Natural killer cell (primary cell): ENCODE measurements around a stretch of chr11.

GRCh38 chr11:40328978-40329613 is 1130.4 kb downstream of the LRRC4C start:
- PRO-cap = no peak

DNA sequence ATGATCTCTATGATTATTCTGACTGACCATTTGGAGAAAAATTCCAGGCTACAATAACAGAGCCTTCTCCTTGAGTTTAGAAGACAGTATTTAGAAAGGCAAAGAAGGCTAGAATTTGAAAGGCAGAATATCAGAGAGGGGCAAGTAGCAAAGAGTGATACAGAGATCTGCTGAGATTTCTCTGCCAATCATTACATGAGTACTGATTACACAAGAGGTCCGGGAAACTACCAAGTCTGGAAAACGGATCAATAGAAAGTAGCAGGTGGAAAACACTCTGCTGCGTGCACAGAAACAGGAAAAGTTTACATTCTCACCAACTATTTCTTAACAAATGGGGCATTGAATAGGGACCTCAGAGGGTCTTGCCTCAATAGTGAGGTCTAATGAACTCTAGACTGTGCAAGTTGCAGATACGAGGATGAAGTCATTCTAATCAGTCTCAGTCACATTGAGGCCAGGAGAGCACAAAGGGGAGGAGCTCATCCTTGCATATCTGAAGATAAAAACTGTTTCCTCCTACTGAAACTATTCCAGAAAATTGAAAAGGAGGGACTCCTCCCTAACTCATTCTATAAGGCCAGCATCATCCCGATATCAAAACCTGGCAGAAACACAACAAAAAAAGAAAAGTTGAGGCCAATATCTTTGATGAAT is 1099.2 kb downstream of the LRRC4C start:
- PRO-cap = no peak

DNA sequence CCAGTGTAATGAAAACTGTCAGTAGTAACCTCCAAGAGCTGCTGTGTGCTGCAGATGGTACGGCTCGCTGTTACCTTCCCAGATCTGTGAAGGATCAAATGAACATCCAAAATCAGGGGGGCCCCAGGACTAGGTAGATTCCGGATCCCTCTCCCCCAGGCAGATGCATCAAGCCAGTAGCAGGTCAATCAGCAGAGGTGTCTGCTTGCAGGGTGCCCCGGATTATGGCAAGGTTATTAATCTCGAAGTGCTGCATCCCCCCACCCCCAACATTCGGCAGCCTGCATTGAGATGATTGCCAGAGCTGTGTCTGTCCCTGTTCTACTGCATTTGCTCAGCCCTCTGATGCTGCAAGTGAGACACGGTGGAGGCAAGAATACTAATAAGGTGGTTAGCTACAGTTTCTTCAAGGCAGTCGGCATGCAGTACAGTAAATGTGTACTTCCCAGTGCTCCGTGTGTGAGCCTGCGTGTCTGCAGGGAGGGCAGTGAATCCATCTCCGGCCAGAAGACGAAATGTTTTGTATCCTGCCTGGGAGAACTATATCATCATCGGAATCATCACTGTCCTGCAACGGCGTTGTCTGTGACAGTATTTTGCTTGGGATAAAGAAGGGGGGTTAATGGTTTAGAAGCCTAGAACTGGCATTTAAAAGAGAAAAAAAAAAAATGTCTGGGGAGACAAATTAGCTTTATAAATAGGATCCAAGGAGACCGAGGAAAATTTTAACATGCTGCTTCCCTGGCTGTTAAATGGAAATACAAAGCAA is 619 bp upstream of the LRRC4C start:
- PRO-cap = no peak

DNA sequence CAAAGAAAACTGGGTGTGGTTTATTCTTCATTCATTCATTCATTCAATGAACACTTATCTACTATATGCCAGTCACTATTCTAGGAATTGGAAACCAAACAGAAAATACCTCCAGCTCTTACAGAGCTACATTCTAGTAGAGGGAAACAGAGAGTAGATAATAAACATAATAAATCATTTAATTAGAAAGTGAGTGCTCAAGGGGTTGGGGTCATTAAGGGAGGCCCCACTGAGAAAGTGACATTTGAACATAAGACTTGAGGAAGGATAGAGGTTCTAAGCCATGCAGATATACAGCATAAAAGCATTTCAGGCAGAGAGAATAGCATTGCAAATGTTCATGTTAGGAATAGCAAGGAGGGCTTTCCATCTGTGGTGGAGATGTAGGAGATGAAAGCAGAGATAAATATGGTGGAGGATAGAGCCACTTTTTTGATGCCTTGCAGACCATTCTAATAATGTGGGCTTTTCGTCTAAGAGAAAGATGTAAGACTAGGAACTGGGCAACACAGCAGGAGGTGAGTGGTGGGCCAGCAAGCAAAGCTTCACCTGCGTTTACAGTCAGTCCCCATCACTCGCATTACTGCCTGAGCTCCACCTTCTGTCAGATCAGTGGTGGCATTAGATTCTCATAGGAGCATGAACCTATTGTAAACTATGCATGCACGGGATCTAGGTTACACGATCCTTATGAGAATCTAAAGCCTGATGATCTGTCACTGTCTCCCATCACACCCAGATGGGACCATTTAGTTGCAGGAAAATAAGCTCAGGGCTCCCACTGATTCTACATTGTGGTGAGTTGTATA is 62.4 kb downstream of the TTC17 start:
- PRO-cap = no peak

GRCh38 chr11:43422376-43423578 is 64.1 kb downstream of the TTC17 start:
- PRO-cap = no peak

- PRO-cap = no peak
Observed at GRCh38 chr11:43555758-43556318, 124.7 kb upstream of the HSD17B12 start.

- PRO-cap = no peak
Observed at GRCh38 chr11:43808088-43808373, 72.6 kb upstream of the ALKBH3 start.

DNA sequence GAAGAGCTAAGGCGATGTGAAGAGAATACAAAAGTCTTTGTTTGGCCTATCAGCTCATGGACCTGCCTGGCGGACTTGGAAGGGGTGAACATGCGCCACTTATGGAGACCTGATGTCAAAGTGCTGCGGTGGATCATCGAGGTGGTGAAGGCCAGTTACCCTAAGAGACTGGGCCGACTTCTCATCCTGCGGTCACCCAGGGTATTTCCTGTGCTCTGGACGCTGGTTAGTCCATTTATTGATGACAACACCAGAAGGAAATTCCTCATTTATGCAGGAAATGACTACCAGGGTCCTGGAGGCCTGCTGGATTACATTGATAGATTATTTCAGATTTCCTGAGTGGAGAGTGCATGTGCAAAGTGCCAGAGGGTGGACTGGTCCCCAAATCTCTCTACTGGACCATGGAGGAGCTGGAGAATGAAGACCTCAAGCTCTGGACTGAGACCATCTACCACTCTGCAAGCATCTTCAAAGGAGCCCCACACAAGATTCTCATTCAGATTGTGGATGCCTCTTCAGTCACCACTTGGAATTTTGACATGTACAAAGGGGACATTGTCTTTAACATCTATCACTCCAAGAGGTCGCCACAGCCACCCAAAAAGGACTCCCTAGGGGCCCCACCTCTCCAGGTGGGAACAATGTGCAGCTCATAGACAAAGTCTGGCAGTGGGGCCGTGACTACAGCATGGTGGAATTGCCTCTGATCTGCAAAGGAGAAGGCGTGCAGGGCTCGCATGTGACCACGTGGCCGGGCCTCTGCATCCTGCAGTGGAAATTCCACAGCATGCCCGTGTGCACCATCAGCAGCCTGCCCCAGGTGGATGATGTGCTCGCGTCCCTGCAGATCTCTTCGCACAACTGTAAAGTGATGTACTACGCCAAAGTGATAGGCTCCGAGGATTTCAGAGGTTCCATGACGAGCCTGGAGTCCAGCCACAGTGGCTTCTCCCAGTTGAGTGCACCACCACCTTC is 18.2 kb downstream of the ALKBH3 start:
- PRO-cap = no peak

- PRO-cap = no peak
Observed at GRCh38 chr11:43920205-43920329, 22.4 kb upstream of the C11orf96 start.

GRCh38 chr11:44556790-44557399 is 8.6 kb upstream of the CD82 start:
- PRO-cap = no peak

DNA sequence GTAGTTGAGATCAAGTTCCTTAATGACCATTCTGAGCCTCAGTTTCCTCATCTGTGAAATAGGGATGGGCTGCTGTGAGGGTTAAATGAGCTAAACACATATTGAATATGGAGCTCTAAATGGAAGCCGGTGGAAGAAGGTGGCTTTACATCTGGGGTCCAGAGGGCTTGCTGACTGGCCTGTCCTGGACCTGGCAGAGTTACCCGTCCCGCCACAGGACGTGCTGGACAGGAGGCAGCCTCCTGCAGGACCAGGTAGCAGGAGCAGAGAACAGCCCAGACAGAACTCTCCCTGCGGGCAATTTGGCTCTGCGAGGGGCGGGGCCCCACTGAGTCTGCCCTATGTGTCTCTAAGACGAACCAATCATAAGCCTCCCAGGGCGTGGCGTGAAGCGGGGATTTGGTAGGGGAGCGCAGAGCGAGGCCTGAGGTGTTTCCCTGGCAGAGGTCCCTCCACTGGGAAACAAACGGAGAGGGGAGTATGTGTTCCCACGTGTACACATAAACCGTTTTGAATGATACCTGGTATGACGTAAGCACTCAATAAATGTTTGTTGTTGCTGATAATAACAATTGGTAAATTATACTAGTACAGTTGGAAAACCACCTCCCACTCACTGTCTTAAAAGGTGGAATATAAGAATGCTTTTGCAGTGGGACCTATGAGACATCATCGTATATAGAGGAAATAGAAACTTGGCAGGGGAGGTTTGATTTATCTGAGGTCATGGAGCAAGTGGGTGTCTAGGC is 7.4 kb downstream of the CD82 start:
- PRO-cap = no peak

- PRO-cap = no peak
Observed at GRCh38 chr11:44603907-44604955, 38.8 kb downstream of the CD82 start.

DNA sequence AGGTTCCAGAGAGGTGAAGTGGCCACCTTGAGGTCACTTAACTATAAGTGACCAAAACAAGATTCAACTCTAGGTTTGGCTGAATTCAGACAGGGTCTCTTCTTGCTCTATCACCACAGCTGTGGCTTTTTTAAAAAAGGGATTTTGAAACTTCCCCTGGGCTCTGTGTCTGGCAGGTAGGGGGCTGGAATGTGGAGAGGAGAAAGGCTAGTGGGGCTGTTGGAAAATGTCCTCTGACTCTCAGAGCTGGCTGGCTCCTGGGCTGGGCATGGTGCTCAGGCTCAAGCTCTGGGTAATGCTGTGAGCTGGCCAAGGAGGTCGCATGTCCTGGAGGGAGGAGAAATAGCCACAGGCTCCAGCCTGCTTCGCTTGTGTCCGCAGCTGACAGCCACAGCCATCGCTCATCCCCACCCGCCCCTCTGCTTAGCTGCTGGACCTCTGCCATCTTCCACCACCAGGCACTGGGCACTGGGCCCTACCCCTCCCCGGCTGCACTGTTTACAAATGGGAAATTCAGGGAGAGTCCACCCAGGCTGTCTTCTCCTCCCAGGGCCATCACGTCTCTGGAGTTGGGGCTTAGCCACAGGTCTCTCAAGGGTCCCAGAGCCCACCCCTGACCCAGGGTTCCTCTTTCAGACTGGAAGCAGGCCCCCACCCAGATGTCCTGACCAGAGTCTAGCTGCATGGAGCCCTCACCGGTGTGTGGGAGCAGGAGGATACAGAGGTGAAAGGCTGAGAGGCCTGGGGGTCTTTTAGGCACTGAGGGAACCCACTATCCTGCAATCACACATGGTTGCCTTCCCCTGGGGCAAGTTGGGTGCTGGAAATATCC is 62.4 kb downstream of the CD82 start:
- PRO-cap = no peak

DNA sequence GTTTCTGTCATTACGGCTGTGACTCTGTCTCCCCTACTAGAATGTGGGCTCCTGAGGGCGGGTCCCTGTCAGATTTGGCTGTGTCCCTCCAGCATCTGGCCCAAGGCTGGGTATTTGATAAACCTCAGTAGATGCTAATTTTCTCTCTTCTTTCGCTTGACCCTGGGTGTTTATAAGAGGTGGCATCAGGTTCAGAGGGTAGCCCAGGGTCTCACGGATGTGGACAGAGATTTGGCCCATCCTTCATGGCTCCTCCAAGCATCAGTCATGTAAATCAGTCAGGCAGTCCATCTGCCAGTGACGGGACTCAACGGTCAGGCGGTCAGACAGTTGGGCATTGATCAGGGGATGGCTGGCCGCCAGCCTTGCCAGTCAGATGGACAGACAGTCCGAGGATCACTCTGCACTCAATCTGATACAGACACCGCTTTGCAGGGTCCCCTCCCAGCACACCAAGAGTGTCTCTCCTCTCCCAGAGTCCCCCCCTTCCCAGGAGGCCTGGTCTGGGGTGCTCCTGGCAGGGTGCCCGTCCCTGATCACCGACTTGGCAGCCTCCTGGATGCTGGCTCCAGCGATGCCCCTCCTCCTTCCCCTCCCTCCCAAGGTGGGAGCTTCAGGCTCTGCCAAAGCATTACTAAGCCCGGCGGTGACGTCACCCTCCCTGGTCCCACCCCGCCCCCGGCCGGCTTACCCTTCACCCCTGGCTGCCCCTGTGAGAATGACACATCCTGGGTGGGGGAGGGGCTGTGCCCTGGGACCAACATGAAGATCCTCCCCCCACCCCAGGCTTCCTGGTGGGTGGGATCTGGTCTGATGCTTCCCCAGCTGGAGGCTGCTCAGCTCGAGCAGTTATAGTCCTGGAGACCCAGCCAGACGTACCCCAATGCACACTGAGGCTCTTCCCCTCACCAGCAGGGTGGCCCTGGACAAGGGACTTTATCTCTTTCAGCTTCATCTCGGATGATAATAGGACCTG is 69.0 kb downstream of the CD82 start:
- PRO-cap = no peak

DNA sequence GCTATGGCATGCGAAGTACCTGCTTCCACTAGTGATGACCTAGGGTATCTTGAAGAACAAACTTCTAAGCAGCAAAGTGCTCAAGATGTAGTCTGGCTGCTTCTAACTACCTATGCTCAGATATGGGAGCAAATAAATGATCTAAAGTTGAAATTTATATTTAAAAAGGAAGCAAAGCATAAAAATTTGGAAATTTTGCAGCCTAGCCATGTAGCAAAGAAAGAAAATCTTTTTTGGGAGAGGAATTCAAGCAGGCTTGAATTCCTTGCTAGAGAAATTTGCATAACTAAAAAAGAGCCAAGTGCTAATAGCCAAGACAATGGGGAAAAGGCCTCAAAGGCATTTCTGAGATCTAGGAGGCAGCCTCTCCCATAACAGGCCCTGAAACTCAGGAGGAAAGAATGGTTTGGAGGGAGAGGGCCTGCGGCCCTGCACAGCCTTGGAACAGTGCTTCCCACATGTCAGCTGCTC is 55.7 kb upstream of the TSPAN18 start:
- PRO-cap = no peak

DNA sequence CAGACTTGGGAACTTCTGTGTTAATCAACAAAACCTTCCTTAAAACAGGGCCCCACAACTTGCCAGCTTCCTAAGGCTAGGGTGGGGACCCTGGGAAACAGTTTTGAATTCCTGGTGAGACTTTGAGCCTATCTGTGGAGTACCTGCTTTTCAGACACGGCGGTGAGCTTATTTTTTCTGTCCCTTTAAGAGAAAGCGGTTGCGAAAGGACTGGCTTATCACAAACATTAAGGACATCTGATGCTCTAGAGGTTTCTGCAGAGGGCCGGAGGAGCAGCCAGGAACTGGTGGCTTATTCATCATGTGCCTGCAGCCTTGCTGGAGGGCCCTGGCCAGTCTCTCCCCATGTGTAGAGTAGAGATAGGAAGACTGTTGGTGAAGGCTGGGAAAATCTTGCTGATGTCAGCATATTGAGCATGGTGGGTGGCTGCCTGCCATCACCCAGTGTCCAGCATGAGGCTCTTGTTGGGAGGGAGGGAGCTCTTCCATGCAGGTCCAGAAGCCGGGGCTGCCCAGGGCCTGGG is 54.1 kb downstream of the TSPAN18 start:
- PRO-cap = no peak

DNA sequence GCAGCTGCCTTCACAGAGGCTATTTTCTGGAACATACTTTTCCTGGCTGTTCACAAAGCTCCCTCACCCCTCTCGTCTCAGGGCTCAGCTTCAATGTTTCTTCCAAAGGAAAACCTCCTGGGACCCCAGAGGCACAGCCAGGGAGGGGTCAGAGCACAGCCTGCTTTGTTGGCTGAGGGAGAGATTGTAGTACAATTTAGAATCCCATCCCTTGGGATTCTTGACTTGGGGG is 57.0 kb downstream of the TSPAN18 start:
- PRO-cap = no peak

DNA sequence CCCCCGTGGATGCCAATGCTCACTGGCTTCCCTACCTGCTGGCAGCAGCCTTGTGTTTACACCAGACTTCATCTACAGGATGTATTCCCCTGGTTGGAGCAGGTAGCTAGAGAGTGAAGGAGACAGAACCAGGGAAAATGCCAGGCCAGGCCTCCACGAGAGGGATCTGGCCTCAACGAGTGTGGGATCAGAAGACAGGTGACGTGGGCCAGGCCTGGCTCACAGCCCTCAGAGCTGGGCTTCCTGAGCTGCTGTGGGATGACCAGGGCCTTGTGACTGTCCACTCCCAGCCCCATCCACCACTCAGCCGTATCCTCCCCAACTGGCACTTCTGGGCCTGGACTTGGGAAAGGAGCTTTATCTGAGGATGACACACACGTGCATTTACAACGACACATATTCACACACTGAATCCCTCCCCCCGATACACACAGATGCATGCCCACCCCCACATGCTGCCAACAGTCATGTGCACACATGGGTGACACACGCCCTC is 93.2 kb downstream of the TP53I11 start:
- PRO-cap = no peak

- PRO-cap = no peak
Observed at GRCh38 chr11:44912165-44912534, 38.5 kb downstream of the TP53I11 start.

DNA sequence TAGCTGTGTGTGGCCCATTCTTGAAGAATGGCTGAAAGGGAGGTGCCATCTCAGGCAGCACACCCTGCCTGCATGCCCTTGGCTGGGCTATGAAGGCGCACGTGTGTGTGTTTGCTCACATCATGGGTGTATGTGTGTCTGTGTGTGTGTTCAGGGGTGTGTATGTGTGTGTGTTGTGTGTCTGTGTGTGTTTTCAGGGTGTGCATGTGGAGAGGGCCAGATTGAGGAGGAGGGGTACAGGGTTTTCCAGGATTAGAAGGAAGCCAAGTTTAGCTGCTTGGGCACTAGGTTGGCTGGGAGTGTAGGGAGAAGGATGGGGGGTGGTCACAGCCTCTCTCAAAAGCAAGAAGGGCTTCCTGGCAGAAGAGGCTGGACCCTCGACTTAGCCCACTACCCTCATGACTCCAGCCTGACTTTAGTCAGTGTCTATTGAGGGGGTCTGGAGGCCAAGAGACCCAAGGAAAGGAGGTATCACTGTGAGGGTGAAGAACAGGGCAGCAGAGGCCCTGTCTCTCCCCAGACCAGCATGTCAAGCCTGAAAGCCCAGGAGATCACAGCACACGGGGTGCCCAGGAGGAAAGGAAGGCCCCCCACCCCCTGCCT is 16.4 kb downstream of the TP53I11 start:
- PRO-cap = no peak